Ileum (tissue), 1 donor: ENCODE data around the genes CNPPD1, RESP18 and GMPPA.

DNA sequence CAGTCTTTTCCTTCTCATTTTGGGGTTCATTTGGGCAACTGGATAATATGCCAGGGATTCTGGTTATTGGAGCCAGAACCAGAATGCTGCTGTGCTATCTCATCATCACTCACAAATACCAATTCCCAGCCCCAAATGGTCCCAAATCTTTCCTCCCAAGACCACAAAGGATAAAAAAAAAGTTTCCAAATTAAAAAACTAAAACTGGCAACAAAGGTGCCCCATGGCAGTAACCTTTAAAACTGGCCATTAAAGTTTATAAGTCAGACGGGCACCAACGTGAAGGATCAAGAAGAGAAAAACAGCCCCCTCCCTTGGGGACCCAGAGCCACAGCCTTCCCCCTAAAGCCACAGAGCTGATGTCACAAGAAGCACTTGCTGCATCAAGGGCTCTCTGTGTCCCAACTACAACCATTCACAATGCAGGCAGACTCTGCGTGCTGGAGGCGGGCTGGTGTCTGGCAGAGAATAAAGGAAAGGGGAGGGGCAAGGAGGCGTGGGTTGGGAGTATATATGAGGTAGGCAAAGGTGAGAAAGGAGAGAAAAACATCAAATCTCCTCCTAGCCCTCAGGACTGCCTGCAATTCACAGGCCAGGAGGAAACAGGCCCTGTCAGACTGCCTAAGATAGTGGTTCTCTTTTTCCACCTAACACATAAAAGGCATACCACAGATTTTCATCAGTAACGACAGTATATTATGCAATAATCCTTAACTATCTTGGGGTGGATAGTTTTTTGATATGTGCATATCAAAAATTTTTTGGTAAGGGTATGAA lies 48.7 kb upstream of the IHH start:
- PRO-cap: no peak

GRCh38 chr2:219176543-219177547 lies at the start of gene CNPPD1:
Gene CNPPD1 (minus strand): TSS chr2:219176925.
- PRO-cap: bidirectional peak, plus-strand start at chr2:219176625, minus-strand start at chr2:219176608; bidirectional peak, plus-strand start at chr2:219177068, minus-strand start at chr2:219176925

DNA sequence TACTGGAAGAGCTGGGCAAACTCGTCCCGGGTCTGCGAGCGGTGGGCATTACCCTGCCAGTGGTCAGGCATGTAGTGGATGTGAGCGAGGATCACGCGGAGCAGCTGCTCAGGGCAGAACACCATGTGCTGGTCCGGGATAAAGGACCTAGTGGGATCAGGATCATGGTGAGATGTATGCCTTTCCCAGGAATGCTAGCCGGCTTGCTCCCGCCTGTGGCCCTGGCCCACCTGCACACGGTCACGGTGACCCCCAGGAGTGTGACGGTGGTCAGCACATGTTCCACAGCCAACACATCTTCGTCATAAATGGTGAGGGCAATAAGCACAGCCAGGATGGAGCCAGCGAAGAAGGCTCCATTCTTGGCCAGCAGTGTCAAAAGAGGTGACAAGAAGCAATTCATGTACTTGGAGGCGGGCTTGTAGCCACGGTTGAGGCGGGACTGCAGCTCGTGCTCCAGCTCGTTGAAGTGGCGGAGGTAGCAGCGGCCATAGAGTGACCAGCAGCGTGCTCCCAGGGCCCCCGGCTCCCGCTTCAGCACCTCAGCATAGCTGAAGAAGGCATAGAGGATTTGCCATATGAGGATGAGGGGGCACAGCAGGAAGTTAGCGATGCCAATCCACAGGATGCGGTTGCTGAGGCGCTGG lies 5.2 kb upstream of the ABCB6 start:
- PRO-cap: no peak

DNA sequence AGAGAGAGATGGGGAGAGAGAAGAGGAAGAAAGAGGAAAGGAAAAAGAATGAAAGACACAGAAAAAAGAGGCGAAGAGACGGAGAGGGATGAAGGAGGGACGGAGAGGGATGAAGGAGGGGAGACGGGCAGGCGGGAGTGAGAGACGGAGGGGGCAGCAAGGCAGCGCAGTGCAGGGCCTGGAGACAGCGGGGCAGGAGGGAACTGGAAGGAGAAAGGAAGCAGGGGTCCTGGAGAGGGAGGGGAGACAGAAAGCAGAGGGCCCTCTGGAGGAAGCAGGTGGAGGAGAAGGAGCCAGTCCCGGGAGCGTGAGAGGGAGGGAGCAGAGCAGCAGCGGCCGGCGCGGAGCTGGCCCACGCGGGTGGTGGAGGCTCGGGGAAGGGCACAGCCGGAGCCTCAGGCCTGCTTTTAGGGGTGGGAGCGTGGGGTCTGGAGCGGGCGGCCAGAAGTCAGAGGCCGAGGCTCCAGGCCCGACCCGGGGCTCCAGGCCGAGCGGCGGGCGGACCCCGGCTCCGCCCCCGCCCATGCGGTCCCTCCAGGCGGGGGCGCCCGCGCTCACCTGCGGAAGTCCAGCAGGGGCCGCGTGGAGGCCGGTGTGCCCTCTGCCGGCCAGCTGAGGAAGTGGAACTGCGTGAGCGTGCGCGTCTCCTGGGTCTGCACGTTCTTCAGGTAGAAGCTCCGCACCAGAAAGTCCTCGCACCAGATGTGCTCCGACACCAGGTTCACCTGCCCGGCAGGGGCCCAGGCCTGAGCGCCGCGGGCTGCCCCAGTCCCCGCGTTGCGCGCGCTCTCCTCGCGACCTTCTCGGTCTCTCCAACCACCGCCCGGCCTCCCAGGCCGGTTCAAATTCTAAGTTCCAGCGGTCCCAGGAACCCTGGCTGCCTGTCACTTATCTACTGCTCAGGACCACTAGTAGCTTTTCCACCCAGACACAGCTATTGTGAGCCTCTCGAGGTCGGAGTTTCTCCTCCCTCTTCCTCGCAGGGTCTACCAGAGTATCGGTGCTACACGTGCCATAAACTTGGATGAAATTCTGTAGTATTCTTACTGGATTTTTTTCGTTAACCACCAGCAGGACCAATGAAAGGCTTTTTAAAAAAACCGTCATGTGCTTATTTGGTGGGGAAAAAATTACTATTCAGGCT lies 14.4 kb downstream of the PTPRN start:
- PRO-cap: unidirectional peak, minus-strand start at position 525 of the sequence

DNA sequence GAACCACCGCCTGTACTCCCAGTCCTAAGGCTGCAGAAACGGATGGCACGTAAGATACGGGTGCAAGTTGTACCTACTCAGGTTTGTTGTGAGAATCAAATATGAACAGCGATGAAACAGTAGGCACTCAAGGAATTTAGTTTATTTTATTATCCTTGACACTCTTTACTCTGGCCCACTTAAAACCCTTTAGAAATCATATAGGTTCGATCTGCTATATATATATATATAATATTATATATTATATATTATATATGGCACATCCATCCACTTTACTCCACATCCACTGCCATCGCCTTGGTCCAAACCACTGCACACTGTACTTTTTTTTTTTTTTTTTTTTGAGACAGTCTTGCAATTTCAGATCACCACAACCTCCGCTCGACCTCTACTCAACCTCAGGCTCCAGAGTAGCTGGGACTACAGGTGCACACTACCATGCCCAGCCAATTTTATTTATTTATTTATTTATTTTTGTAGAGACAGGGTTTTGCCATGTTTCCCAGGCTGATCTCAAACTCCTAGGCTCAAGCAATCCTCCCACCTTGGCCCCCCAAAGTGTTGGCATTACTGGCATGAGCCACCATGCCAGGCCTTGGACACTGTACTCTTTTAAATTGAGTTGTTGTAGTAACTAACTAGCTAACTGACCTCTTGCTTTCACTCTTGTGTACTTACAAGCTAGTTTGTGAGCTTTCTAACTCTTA lies at the start of gene RESP18:
TSS of gene RESP18 (minus strand) at position 293 of the 707 bp plus-strand sequence.
- PRO-cap: no peak

GRCh38 chr2:219388830-219389193 lies 1.1 kb upstream of the DNPEP start:
- PRO-cap: bidirectional peak, plus-strand start at chr2:219388973, minus-strand start at chr2:219388421

DNA sequence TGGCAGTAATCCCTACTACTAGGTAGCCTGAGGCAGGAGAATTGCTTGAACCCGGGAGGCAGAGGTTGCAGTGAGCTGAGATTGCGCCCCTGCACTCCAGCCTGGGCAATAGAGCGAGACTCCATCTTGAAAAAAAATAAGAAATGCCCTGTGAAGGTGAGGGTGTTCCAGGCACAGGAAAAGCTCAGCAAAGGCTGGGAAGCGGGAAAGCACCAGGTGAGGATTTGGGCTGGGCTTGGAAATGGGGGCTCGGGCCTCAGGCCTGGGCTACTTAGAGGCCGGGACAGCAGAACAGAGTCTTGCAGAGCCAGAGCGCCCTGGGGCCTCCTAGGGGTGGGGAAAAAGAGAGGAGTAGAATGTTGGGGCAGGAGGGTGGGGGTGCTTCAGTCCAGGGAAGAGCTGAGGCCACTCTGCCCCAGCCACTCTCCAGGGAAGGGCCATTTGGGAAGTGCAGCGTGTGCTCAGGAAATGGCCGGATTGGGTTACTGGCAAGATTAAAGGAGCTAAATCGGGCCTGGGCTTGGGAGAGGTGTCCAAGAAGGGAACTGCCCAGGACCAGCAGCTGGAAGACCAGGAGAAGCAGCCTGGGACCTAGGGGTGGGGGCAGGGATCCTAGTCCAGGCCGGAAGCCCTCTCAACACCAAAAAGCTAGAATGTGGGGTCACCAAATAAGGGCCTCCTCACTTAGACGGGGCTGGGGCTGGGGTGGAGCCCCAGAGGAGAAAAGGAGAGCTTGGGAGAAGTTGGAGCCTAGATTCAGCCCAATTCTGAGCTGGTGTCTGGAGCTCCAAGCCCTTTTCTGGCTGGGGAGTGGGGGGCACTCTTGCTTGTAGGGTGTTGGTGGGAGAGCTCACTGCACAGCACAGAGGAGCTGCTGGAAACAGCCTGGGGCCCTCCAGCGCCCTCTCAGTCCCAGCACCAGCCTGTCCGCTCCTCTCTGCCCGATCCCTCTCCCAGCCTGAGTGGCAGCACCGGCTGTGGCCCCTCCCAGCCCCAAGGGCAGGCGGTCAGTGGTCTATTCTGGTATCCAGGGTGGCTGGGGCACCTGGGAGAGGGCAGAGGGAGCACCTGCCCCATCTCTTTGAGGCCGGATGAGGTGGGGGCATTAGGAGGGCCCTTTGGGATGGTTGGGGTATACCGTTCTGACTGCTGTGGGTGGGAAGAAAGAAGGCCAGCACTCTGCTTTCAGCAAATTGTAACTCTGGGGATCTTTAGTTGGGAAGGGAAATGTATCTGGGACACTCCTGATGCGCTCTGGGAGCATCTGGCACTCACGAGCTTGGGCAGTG lies 13.5 kb upstream of the DES start:
- PRO-cap: unidirectional peak, plus-strand start at position 716 of the sequence; bidirectional peak, plus-strand start at position 1,048 of the sequence, minus-strand start at position 960 of the sequence

DNA sequence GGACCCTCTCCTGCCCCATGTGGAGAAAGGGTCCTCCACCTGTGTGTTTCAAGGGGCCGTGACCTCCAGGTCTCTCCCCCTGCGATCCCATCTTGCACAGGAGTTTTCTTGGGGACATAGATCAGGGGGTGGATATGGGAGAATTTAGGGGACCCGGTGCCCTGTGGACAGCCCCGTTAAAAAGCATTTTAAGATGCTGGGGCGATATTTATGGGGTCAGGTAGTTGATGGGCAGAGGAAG lies 889 bp downstream of the DES start:
- PRO-cap: no peak

DNA sequence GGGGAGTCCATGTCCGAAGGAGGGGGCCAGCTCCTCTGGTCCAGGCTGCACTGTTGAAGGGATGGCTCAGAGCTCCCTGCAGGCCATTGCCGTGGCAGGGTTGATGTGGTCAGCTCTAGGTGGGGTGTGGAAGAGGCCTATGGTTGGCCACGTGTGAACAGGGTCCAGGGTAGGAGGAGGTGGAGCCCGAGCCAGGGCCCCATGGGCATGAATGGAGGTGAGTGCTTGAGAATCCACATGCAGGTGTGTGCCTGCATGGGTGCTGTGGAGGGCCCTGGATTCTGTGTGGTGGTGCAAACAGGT lies 1.1 kb downstream of the SPEG start:
- PRO-cap: no peak

GRCh38 chr2:219451334-219452087 lies 16.9 kb downstream of the SPEG start:
- PRO-cap: no peak

DNA sequence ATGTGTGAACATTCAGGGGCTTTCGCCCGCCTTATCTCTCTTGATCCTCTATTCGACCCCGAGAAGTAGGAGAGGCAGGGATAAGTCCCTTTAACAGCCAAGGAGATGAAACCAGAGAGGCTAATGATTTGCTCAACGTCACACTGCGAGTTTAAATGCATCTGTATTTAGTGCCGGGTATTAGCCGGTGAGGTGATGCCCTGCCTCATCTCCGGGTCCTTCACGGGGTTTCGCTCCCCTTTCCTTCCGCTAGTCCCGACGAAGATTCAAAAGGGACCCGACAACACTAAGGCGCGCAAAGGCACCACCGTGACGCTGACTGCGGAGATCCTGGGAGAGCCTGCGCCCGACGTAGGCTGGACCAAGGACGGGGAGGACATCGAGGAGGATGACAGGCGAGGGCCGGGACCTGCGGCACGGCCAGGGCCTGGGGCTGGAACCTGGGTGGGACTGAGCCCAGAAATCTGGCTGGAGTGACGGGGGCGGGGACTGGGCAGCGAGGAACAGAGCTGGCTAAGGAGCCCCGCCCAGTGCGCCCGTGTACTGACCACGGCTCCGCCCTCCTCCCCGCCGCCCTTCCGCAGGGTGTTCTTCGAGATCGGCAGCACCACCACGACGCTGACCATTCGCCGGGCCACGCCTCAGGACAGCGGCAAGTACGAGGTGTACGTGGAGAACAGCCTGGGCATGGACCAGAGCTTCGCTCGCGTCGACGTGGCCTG lies 1.1 kb upstream of the GMPPA start:
- PRO-cap: unidirectional peak, plus-strand start at position 364 of the sequence; bidirectional peak, plus-strand start at position 583 of the sequence, minus-strand start at position 505 of the sequence

GRCh38 chr2:219498189-219499064 lies at the start of gene GMPPA:
Gene GMPPA (plus strand): TSS chr2:219498891.
- PRO-cap: bidirectional peak, plus-strand start at chr2:219498914, minus-strand start at chr2:219498441

GRCh38 chr2:219552292-219553220 lies 8.7 kb downstream of the TMEM198 start:
- PRO-cap: bidirectional peak, plus-strand start at chr2:219552507, minus-strand start at chr2:219552385; bidirectional peak, plus-strand start at chr2:219552770, minus-strand start at chr2:219552674

- PRO-cap: no peak
Measured at GRCh38 chr2:219567282-219567892, 4.0 kb downstream of the OBSL1 start.

GRCh38 chr2:219570540-219571359 lies 589 bp downstream of the OBSL1 start:
- PRO-cap: unidirectional peak, plus-strand start at chr2:219570614

DNA sequence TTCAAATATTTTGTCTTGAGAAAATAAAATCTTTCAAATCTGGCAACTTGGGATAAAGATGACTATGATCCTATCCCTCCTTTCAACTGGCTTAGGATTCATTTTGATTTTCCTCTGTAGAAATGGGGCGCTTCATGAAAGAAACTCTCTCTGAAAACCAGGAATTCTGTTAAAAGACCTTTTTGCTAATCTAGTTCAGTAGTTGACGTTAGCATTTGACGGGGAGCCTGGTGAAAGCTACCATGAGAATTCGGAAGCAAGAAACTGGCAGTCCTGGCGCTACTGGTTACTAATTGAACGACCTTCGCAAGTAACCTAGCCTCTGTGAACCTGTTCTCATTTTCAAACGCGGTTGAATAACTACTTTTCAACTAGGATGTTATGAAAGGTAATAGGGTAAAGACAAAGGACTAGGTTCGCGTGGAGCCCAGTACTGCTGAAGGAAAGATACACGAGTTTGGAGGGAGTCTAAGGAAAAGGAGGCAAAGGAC lies 665 bp upstream of the STK11IP start:
- PRO-cap: no peak

DNA sequence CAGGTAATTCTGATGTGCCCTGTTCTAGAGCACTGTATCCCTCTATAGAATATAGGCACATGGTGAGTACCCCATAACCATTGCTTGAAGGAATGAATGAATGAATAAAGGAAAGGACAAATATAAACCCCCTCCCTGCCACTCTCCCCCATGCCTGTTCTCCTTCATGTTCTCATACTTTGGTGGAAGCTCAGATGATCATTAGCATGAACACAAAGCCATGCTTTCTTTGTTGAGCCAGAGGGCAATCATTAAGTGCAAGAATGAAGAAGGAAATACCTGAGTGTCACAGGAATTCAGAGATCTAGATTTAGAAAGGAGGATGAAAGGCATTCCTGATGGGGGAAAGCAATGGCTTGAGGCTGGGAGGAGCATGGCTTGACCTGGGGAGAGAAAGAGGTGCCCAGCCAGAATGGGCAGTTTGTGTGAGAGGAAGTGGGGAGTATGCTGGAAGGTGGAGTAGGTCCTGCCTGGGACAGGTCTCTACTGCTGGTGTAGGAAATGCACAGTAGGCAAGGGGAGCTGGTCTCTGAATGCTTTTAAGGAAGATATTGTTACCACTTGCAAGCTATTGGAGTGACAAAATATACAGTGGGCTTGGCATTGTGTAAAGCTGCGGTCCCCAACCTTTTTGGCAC lies 35.1 kb downstream of the SLC4A3 start:
- PRO-cap: no peak

- PRO-cap: no peak
Measured at GRCh38 chr2:219688787-219689588, 61.6 kb downstream of the SLC4A3 start.

GRCh38 chr2:221203254-221203577 lies 368.9 kb downstream of the EPHA4 start:
- PRO-cap: no peak

- PRO-cap: no peak
Measured at GRCh38 chr2:221322750-221323004, 249.4 kb downstream of the EPHA4 start.